Osteocyte (in vitro differentiated cells): ENCODE measurements around the genes DTD2, GPR33 and NUBPL.

GRCh38 chr14:30889511-30890537 lies 15.5 kb downstream of the COCH start:
- PRO-cap, result no peak

DNA sequence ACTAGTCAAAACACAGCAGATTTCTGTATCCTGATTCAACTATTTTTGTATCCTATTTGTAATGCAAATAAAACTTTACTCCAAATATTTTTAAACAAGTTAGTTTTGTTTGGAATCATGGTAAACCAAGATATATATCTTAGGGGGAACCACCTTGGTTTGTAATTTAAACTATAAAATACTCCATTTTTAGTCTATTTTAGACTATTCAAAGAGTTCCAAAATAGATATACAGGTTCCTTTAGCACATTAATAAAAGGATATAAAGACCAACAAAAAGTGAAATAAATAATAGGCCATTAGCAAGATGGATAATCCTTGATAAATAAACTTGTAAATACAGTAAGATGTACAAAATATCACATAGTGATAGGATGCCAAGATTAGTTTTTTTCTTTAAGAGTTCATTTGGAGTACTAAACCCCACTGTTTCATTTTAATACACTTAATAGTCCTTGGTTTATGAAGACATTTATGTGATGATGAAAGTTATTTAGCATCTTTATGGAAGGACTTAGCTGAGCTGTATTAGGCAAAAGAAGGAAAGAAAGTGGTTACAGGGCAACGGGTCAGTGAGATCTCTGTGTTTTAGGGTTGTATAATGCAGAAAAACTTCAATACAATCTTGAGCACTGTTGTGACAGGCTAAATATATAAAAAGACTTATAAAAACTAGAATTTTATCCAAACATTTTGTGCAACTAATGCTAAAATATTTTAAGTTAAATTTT lies 20.0 kb downstream of the COCH start:
- PRO-cap, result no peak

GRCh38 chr14:30894887-30895682 lies 20.7 kb downstream of the COCH start:
- PRO-cap, result no peak

DNA sequence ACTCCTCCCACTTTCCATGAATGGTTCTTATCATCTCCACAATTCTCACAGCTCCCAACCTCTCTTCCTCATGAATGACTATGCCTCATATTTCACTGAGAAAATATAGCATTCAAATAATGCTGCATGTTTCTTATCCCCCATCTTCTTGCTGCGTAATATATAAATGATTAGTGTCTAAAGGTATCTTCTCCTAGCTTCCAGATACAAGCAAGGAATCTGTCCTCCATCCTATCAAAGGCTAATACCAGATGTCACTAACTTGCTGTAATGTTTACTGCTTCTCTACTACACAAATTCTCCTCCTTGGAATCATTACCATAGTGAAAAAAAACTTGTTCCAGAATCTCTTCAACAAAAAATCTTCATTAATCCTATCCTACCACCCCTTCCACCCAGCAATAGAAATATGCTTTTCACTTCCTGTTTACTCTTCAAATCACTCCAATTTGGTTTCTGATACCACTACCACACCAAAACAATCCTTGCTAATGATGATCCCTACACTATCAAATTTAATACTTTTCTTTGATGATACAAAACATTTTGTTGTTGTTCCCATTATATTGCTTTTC lies 33.6 kb downstream of the COCH start:
- PRO-cap, result no peak

- PRO-cap, result no peak
Observed at GRCh38 chr14:31003246-31004127, 22.0 kb upstream of the AP4S1 start.

DNA sequence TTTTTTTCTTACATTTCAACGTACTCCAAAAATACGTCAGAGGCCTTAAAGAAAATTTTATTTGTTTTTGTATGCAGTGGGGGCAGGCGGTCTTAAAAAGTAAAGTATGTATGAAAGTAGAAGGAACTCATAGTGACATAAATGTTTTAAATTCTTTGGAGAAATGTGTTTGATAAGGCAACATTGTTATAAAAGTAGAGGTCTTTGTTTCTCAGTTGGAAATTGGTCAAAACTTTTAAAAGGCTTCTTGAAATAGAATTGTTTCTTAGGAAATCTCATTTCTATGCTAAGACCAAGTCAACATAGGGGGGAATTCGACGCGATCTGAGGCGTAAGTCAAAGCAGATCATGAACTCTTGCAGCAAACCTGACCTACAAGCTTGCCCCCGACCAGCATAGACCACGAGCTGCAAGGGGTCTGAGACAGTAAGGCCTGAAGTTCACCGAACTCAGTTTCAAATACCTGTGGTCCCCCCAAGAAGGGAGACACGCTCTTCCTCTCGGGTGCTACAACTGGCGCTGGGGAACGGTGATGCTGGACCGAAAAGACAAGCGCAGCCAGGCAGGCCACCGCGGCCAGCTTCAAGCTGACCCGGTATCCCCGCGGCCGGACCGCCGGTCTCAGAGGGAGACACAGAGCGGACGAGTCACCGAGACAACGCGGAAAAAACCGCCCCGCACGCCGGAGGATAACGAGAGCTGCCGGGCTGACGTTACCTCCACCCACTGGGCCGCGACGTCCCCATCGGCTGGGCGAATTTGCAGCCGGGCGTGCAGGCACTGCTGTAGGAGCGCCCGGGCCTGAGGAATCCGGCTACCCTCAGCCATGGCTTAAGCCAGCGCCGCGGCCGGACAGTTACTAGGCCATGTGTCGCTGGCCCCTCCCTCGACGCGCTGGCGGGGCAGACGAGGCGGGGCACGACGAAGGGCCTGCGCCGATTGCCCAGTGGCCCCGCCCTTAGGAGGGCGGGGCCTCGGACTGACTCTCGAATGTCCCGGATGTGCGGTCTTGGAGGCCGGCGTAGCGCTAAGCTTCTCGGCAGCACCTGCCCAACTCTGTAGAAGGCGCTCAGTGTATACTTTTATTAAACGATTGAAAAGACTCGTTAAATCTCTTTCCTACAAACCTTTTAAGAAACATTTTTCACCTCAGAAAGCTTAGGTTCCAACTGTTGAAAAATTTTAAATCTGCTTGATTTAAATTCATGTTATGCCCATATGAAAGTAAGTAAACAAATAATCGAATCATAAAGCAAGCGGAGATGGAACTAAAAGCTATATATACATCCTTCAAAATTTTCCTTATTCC lies at the start of gene DTD2:
Gene DTD2, minus strand, starts transcription at position 941 of the 1,309 bp plus-strand sequence.
- PRO-cap, result bidirectional peak, plus-strand start at position 989 of the sequence, minus-strand start at position 861 of the sequence

DNA sequence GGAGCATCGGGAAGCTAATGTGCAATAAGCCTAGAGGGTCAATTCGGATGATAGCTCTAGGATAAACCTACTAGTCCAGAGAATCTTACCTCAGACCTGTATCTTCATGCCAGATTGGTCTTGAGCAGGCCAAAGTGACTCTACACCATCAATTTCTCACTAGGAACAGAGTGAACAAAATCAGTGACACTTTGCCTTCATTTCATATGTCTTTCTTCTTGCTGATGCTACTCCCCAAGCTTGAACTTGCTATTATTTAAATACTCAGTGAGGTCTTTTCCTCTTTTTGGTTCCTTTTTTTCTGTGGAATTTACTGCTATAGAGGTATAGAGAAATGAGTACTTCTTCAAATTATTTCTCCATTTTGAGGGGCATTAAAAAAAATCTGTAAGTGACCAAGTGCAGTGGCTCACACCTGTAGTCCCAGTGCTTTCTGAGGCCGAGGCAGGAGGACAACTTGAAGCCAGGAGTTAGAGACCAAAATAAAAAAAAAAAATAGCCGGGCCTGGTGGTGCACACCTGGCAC lies at the start of gene GPR33:
Gene GPR33, minus strand, starts transcription at position 232 of the 526 bp plus-strand sequence.
- PRO-cap, result no peak

- PRO-cap, result bidirectional peak, plus-strand start at chr14:31561427, minus-strand start at chr14:31561324
Observed at GRCh38 chr14:31560845-31561897, at the start of gene NUBPL. Gene NUBPL (plus strand): TSS chr14:31561404.

DNA sequence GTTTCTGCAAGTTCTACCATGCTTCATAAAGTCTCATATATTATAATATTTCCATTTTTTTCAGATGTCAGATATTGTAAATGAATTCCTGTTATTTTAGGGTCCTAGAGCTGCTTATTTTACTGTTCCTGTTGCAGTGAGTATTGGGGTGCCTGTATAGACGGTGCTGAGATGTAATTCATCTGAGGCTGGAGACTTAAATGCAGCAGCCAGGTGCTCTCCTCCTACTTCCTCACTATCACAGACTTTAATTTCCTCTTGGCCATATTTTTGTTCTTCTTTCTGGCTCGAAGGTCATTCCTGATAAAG lies 141.9 kb upstream of the ARHGAP5 start:
- PRO-cap, result no peak

DNA sequence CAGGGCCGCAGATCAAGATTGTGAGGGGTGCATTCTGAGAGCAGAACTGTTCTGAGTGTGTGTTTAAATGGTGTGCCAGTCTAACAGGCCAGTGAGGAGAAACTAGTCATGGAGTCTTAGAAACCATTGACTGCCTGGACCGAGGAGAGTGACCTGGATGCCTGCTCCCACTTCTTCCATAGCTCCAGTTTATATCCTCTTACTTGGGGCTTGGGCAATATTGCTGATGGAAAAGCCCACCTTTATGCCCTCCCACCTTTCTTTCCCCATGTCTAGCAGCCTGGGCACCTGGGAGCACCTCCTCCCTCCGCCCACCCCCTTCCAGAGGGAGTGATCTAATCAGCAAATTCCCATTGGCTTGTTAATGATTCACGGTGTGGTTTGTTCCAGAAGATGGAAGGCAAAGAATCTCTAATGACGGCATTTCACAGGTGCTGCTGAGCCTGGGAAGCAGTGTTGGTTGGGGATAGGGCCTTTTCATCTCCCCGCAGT lies 71.1 kb upstream of the ARHGAP5 start:
- PRO-cap, result no peak

DNA sequence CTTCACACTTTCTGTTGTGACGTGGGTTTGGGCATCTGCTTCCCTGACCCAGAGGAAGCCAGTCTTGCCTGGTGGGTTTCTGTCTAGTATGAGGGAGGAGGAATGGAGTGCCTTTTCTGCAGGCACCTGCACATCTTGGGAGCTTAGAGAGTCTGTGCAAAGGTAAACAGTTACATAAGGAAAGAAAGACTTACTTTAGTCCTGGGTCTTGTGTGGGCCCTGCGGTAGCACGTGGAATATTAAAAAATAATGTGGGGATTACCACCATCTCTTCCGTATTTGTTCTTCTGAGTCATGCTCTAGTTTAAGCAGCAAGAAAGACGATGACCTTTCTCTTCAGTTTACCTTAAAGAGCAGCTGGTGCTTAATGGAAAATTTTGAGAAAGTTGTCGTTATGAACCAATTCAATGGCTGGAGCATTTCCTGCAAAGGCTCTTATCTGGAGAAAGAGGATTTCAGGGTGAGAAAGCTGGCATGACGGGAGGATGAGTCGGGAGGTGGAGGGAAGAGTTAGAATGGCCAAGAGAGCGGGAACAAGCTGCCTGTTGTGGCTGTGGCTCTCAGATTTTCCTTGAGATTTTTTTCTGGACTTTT lies 70.5 kb upstream of the ARHGAP5 start:
- PRO-cap, result no peak

GRCh38 chr14:32093815-32094249 lies 16.7 kb downstream of the ARHGAP5 start:
- PRO-cap, result no peak

DNA sequence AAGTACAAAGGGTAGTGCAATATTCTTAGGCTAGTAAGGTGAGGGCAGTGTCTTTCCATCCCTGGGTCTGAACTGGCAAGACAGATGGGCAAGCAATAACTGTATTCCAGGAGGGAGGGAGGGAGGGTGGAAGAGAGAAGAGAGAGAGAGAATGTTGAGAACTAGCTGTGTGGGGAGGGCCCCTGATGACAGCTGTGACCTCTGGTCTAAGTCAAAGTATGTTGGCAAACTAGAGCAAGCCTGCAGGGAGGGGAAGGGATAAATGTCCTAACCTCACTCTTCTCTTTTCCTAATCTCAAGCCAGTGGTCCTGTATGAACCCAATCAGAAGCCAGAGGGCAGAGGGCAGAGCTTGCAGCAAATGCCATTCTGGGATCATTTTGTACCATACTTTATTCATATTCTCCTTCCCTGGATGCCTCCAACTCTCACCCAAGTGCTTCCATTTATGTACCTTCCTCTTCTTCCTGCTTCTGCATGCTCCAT lies 75.8 kb downstream of the AKAP6 start:
- PRO-cap, result no peak

DNA sequence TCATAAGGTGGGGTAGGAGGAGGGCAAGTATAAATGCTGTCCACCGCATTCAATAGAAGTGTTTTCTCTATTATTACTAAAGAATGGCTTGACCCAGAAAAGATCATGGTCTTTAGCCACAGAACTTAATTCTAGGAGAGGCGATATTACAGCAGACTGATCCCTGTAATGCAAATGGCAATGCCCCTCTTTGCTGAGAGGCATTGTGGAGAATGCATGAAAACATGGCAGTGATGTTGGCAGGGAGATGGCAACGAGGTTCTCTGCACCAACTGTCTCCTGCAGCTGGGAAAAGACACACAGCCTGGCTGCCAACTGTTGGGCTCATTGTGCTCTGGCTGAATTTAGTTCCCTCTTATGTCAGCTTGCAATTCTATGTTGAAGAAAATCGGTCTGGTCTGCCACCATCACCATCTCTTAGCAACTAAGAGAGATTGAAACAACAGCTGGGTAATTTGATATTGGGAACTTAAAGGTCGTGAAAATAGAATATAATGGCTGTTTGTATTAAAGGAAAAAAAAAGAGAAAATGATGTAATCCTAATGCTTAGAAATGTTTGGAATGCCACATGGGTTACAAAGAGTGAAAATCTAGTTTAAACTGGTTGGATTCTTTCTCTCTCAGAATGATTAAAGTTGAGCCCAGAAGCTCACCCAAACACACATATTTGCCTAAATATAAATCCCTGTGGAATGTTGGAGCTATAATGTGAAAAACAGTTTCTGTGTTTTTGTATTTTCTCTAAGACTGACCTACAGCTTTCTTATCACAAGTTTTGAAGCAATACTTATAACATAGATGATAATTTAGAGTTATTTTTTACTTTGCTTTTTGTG lies 143.5 kb downstream of the AKAP6 start:
- PRO-cap, result unidirectional peak, minus-strand start at position 426 of the sequence

DNA sequence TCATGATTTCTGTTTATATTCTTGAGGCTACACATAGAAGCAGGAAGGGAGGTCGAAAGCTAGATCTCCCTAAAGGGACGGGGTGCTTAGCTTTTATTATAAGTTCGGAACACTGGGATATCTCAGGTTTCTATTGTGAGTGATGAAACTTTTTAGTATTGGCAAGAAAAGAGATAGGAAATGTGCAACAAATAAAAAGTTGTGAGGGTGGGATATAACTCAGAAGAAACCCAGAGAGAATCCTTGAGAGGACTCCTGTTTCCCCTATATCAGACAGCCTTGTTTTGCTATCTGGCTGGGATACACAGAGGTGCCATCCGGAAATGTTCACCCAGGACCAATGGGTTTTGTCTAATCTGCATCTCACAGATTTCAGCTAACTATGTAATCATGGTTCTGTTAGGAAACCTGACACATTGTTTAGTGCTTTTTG lies 245.0 kb downstream of the AKAP6 start:
- PRO-cap, result no peak

GRCh38 chr14:33044117-33044463 lies 105.4 kb downstream of the NPAS3 start:
- PRO-cap, result no peak

GRCh38 chr14:33564601-33565347 lies 386.1 kb downstream of the EGLN3 start:
- PRO-cap, result no peak

DNA sequence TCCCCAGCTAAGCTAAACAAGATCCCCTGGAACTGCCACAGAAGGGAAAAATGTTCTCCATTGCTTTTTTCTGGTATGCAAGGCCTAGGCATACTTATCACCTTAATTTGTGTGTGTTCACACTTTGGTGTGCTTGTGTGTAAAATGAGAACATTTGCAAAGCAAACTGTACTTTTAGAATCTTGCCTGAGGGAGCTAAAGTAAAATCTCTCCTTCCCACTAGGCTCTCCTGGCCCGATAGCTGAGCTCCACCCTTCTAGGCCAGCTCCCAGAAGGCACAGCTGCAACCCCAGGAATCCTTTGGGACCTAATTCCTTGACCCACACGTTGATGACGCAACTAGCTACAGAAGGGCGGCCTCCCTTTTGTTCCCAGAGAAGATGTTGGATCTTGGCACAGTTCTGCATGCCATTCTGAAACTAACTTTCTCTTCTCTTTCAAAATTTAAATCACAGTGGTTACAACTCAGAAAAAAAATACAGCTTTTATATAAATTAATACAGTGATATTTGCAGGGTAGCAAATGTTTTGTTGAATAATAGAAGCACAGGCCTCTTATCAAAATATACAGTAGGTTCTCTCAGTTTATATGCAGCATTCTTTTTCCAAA lies 268.1 kb downstream of the EGLN3 start:
- PRO-cap, result no peak

DNA sequence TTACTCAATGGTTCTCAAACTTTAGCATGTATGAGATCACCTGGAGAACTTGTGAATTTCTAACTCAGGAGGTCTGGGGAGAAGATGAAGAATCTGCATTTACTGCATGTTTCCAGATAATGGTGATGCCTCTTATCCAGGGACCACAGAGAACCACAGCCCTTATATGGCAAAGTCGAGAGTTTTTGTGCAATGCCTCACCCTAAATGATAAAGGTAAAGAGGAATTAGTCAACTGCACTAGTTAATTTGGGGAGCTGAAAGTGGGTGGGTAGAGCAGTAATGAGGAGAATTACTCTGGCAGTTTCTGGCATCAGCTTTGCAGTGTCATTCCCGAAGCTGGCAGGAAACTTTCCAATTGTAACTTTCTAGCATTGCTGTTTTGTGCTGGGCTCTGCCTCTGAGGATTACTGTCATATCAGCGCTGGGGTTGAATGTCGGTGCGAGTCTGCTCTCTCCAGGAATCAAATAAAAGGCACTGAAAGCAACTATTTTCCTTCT lies 10.3 kb downstream of the EGLN3 start:
- PRO-cap, result no peak

GRCh38 chr14:34013376-34014203 lies 62.7 kb upstream of the EGLN3 start:
- PRO-cap, result no peak